ENCODE results near the genes CTAGE1 and RIOK3.

DNA sequence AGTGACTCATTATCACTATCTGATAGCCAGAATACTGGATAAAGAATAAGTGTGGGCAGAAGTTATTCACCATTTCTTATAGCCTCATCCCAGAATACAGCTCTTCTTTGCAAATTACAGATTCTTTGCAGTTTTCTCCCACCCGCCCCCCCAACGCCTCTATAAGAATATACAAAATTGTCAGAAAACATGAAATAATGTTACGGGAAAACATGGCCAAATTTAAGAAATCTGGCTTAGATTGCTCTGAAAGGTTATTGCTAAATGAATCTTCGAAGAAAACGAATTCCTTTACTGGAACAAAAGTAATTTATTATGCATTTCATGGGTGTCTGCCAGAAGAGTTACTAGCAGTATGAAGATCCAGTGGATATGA is 21.8 kb downstream of the GATA6 start:
- RRBS, result no CpG with 5 or more reads among the region's 5 CpGs

- RRBS, result 64% methylated on average over 9 of the region's 37 CpGs
These were observed 31.4 kb downstream of the GATA6 start for GRCh38 chr18:22200518-22201402.

- RRBS, result no CpG with 5 or more reads among the region's 11 CpGs
These were observed 45.4 kb downstream of the GATA6 start for GRCh38 chr18:22214627-22215407.

GRCh38 chr18:22324460-22325259 is 93.1 kb downstream of the CTAGE1 start:
- RRBS, result no CpG with 5 or more reads among the region's 20 CpGs

DNA sequence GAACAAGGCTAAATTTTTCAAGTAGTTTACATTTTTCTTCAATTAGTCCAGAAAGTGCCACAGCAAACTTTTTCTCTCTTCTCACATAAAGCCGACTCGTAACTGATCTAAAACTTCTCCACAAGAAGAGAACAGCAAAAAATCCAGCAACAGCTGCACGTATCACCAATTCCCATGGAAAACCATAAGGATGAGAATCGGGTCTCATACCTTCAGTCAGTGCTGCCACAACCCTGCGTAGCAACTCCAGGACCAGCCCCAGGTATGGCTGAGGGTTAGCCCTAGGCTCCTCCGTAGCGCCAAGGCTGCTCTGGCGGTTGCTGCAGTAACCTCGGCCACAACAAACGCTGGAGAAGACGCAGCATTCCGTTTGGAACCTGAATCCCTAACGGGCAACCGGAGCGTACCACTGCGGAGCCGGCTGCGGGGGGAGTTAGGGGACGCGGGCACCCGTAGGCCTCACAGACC is at the start of gene CTAGE1:
CTAGE1 (minus strand) TSS at position 312 of the 468 bp plus-strand sequence.
- RRBS, result 80% methylated on average over 5 of the region's 21 CpGs

DNA sequence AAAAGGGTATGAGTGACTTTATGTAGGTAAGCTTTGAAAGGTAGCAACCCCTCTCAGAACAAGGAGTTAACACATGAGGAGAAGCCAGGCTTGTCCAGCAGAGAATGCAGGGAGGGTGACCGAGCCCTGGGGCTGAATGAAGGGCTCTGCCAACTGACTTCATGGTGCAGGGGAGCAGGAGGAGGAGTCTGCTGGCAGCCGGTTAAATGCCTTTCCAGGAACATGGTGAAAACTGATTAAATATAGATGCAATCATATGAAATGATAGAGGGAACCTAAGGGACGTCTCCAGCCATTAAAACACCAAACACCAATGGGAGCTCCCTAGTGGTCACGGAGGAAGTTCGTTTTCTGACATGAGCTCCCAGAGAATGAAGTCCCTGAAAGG is 10.5 kb upstream of the CTAGE1 start:
- RRBS, result no CpG with 5 or more reads among the region's 5 CpGs

- RRBS, result no CpG with 5 or more reads among the region's 2 CpGs
These were observed 72.0 kb upstream of the CTAGE1 start for GRCh38 chr18:22489708-22490220.

DNA sequence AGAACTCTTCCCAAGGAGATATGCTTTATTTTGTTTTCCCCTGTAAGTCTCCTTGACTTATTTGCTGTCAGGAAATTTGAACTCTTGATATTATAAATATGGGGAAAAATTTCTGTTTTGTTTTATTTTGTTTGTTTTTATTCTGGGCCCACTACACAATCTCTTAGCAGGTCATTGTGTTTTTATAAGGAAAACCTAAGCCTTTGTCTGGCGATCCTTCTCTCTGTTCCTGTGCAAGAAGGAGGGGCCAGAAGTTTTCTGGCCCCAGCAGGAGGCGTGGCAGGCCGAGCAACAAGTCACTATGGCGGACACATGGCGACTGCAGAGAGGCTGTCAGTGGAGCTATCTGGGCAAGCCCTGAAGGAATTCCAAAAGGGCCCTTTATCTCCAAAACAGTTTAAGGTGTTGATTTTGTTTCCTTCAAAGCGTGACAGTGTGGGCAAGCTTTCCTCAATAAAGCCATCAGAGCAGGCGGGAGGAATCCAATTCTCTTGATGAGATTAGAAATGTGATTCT is 118.8 kb upstream of the CTAGE1 start:
- RRBS, result no CpG with 5 or more reads among the region's 7 CpGs

GRCh38 chr18:22607048-22607384 is 189.3 kb upstream of the CTAGE1 start:
- RRBS, result no CpG with 5 or more reads among the region's 4 CpGs

DNA sequence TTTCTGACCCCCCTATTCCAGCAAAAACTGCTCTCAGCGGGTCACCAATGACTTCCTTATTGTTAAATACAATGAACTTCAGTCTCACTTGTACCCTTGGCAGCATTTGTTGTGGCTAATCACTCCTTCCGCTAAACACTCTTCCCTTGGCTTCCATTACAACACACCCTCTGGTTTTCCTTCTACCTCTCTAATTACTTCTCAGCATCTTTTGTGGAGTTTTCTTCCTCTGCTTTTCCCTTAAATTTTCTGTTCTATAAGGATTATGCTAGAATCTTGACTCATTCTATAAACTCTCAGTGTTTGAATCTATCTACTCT is 111.0 kb upstream of the RBBP8 start:
- RRBS, result no CpG with 5 or more reads among the region's 2 CpGs

- RRBS, result no CpG with 5 or more reads among the region's 10 CpGs
These were observed 7.9 kb downstream of the CABLES1 start for GRCh38 chr18:23142995-23143872.

DNA sequence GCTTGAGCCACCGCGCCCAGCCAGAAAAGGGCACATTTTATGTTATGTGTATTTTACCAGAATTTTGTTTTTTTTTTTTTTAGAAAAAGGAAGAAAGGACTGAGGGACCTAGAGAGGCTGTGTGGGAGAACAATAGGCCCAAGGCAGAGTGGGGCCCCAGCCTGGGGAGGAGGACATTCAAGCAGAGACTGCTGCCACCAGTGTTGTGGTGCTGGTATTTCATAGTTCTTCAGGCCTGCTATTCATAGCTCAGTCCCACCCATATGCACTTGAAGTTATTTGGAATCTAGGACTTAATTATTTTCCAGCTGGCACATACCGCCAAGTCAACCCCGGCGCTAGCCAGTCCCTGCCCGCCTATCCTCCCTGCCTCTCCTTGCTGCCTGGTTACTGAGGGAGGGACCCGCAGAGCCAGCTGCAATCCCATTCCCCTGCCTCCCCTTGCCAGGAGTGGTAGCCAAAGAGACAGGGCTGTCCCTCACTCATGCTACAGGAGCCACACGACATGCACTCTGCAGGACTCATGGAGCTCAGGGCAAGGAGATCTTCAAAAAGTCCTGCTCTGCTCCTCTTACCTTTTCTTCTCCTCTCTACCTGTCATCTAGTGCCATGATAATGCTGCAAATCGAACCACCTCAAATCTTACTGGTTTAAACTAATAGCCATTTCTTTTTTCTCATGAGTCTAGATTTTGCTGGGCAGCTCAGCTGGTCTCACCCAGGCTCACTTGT is 141.2 kb downstream of the CABLES1 start:
- RRBS, result no CpG with 5 or more reads among the region's 9 CpGs

GRCh38 chr18:23281454-23282520 is 146.5 kb downstream of the CABLES1 start:
- RRBS, result no CpG with 5 or more reads among the region's 21 CpGs

DNA sequence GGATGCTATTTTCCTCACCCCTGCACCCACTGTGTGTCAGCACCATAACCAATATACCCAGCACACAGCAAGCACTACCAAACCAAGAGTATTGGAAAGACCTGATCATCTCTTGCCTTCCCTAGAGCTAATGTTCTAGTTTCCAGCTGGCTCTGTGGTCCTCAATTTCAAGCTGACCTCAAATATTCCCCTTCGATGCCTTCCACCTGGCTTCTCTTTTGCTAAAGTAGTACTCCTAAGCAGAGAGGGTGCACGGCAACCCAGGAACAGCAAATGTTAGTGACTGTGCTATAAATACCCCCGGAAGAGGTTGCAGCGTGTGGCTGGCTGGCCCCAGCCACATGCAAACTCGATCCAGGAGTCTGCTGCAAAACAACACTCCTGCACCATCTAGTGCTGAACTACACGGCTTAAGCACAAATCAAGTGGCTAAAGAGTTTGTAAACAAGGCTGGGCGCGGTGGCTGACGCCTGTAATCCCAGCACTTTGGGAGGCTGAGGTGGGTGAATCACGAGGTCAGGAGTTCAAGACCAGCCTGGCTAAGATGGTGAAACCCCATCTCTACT is 79.0 kb downstream of the TMEM241 start:
- RRBS, result no CpG with 5 or more reads among the region's 10 CpGs

- RRBS, result no CpG with 5 or more reads among the region's 9 CpGs
These were observed 14.9 kb downstream of the TMEM241 start for GRCh38 chr18:23422575-23423513.

DNA sequence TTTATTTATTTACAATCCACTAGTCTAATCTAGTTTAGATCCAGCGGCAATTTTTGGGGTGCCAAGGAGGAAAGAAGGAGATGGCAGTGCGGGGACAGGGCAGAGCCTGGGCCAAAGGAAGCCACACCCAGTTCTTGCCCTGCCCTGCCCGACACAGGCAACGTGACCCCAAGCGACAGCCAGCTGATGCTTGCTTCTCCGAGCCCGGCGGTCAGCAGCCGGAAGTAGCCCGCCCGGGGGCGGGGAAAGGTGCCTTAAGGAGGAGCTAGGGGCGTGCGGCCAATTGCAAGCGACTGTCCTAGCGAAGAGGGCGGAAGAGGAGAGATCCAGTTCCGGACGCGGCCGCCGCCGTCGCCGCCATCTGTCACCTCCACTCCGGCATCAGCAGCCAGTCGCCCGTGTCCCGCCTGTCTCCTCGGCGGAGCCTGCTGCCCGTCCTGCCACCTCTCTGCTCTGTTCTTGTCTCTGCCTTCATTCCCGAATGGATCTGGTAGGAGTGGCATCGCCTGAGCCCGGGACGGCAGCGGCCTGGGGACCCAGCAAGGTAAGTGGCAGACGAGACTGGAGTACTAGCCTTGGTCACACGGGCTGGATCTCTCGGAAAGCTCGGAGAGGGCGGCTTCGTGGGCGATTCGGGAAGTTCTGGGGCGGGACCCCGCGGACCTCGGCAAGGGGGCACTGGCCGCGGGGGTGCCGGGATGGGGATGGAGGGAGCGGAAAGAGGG is at the start of gene RIOK3:
RIOK3 (plus strand) TSS at position 329 of the 725 bp plus-strand sequence.
- RRBS, result 2% methylated on average over 11 of the region's 53 CpGs

DNA sequence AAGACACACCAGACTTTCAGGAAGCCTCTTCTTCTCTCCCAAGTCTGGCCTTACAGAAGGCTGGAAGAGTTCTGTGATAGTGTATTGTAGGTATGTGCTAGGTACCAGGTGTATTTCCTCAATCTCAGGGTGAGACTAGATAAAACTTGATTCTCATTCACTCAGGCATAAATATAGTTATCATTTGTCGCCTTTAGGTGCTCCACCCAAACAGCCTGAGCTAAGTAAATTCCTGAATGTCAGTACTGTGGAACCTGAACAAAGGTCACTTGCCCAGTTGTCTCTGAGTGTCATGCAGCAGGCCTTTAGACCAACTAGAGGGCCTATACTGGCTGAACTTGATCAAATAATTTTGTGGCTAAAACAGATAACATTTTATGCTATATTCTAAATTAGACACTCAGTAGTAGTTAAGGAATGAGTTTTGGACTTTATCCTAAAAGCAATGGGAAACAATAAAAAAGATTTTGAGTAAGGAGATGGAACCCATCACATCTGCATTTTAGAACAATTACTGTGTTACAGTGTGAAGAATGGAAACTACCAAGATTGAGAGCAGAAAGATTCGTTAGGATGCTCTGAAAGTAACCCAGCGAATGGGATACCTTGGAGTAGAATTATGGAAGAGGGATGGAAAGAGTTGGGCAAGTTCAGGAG is 7.9 kb downstream of the RIOK3 start:
- RRBS, result no CpG with 5 or more reads among the region's 3 CpGs

- RRBS, result no CpG with 5 or more reads among the region's 2 CpGs
These were observed 22.0 kb downstream of the RIOK3 start for GRCh38 chr18:23475164-23475454.

DNA sequence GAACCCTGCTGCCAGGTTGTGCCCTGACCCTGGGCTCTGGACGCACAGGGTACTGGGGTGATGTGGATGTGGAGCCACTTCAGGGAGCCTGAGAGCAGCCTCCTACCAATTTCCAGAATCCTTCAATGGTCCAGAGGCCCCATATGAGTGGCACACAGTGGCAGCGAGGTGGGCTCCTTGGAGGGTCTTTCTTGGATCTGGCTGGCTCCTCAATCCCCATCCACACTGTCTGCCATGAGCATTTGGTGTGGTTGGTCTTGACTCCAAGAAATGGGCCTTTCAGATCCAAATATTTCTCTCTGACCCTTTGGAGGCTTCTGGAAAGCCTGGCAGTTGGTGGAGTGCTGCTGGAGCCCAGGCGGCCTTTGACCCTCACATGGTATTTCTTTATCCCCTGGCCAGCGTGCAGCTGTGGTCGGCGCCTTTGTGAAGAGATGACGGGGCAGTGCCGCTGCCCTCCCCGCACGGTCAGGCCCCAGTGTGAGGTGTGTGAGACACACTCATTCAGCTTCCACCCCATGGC is 157.9 kb downstream of the LAMA3 start:
- RRBS, result no CpG with 5 or more reads among the region's 10 CpGs

DNA sequence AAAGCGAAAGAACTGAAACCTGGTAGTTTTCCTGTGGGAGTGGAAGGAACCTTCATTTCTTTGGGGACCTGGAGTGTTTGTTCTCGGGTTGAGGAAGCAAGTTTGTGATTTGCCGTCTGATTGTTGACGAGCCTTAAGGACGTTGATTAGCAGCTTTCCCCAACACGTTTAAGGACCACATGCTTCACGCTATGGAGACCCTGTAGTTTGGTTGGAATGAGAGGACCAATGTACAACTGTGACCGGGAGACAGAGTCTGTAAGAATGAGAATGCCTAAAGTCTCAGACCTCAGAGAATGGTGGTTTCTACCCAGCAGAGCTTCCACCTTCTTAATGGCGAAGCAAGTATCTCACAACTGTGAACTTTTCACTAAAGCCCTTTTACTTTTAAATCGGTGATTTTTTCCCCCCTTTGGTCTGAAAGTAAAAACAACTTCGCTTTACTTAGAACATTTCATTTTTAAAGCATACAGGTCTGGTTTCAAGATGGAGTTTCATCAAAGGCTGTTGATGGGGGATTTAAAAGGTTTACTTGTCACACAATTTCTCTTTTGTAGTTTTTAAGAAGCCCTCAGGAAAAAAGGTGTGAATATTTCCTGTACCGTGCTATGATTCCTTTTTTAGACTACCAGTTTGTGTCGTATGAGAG is 1.4 kb downstream of the TTC39C start:
- RRBS, result no CpG with 5 or more reads among the region's 13 CpGs